Iris pigment epithelial cell (primary cell): ENCODE data around the genes CTCF and SLC7A6OS.

GRCh38 chr16:67530989-67531751, 2.5 kb downstream of the RIPOR1 start:
- RRBS = no CpG with 5 or more reads among the region's 9 CpGs

- RRBS = no CpG with 5 or more reads among the region's 1 CpG
Observed at GRCh38 chr16:67542375-67543049, 13.9 kb downstream of the RIPOR1 start.

DNA sequence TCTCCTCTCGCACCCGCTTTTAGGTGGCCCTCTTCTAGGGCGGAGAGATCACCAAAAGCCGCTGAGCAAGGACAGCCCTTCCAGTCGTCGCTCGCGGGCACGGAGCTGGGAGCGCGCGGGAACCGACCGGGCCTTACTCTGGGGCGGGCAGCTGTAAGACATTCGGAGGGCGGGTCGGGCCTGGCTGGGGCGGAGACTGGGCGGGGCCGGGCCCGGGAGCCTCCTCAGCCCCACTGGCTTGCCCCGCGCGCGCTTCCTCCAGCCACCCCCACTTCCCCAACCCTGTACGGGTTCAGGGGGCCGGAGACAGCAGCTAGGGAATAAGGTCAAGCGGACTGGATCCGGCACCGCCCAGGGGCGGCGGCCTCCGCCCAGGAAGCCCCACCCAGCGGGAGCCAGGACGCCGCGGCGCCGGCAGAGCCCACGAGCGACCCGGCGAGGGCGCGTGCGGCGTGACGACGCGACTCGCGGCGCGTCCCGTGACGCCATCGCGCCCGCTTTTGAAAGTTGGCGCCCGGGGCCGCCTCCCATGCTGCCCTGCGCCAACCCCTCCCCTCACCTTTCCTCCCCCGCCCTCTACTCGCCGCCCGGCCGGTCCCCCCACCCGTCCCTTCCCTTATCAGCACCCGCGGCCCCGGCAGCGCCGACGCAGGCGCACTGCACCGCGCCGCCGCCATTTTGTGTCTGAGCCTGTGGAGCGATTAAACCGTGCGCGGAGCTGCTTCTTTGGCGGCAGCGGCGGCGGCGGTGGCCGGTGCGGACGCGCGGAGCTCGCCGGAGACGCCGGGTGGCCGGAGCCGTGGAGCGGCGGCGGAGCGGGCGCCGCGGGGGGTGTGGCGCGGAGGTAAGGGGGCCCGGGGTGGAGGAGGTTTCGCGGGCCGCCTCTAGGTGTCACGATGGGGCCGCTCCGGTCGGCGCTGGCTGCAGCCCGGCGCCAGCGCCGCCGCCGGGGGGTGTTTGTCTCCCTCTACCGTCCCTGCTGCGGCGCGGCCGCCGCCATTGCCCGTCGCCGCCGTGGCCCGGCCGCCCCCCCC, at the start of gene CTCF:
Gene CTCF (plus strand): TSS at position 646 of the 1,034 bp plus-strand sequence.
- RRBS = 3% methylated on average over 76 of the region's 137 CpGs

GRCh38 chr16:67648640-67648914, 3.6 kb downstream of the CARMIL2 start:
- RRBS = no CpG with 5 or more reads among the region's 22 CpGs

- RRBS = no CpG with 5 or more reads among the region's 17 CpGs
Observed at GRCh38 chr16:67827851-67828785, 14.0 kb upstream of the THAP11 start.

GRCh38 chr16:67937181-67937525, 503 bp upstream of the PSMB10 start:
- RRBS = no CpG with 5 or more reads among the region's 2 CpGs

GRCh38 chr16:67963556-67964817, 4.5 kb downstream of the SLC12A4 start:
- RRBS = 22% methylated on average over 5 of the region's 40 CpGs

DNA sequence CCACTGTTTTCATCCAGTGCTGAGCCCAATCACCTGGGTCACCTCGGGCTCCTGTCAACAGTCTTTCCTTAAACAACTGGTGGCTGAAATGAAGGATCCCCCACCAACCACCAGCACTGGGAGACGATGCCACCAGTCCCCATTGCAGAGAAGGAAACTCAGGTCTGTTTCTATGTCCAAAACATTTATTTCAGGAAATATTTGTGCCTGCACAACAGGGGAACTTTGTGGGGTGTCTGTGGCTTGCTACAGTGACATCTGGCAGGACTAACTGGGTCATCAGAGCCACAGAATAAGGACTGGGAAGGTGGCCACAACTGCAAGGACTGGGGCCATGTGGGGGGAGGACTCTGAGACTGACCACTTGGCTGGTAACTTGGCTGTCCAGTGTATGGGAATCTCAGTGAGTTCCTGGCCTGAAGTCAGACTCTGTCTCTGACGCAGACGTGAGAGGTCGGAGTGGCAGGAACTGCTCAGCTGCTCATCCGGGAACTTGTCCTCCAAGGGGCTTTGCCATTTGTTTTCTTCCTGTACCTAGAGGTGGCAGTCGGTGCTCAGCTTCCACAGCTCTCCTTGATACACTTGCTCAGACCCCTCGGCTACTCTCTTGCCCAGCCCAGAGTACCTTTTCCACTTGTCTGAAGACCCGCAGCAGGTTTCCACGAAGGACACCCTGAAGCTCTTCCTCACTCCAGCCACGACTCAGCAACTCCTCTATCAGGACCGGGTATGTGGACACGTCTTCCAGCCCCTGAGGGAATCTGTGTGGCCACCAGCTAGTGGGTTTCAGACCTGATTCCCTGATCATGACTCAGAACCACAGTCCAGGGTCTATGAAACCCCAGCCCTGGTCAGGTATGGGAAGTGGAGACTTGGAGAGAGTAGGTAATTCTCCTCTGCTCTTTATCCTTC, 7.2 kb upstream of the DPEP3 start:
- RRBS = no CpG with 5 or more reads among the region's 13 CpGs

DNA sequence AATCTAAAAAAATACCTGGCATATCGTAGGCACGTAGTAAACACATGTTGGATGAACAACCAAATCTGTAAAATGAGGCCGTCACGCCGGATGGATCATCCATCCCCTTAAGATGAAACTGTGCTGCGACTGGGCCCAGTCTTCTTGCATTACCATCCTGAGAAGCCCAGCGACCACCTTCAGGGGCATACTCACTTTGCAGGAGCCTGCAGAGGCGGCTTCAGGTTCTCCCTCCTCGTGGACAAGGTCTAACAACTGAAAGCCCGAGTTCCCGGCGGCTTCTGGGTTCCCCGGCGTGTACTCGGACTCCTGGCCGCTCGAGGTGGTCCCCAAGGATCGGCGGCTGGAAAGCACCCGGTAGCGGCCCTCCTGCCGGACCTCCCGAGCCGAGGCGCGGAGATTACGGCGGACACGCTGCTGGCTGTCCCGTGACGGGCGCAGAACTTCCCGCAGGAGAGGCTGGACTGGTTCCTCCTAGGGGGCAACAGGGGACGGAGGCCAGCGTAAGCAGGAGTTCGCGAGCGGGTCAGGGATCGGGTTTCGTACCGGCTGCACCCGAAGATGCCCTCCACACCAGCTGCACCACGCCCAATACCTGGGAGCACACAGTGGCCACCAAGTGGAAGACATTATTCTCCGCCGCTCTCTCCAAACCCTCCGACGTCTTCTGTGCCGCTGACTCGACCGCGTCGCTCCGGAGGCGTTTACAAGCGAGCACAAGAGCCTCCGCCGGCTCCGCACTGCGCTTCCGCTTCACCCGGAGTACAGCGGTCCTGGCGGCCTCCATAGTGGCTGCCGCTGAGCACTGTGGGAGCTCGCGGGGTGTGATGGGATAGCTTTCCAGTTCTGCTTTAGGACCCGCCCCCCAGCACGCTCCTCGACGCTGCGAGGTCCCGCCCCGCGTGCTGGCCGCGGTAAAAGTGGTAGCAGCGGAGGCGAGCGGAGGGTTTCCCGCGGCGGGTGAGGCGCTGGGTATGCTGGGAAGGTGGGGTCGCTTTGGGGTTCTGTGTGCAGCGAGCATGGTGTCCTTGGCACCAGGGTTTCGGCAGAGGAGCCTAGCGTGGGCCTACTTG, at the start of gene SLC7A6OS:
Gene SLC7A6OS (minus strand): TSS at position 807 of the 1,073 bp plus-strand sequence.
- RRBS = 1% methylated on average over 8 of the region's 87 CpGs

- RRBS = no CpG with 5 or more reads among the region's 14 CpGs
Observed at GRCh38 chr16:68328049-68328935, 17.5 kb downstream of the PRMT7 start.

DNA sequence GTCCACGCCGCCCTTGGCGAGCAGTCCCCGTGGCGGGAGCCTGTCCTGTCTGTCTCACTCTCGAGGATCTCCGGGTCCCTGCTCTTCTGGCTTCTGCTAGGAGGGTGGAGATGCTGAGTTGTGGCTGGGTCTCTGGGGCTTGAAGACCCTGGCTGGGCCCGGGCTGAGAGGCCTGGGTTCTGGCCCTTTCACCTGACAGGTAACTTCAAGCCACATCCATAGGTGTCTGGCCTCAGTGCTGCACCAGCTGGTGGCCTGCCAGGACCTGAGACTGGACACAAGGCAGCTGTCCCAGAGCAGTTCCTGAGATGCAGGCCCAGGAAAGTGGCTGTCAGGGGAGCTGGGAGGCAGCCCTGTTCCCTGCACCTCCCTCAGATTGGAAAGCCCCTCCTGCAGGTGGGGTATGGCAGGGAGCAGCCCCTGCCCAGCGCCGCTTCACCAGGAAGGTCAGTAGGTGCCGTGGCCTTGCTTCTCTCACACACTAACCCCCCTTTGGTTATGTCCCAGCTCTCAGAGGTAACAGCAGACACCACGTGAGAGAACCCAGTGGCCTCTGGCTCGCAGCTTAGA, 46.8 kb downstream of the PRMT7 start:
- RRBS = 93% methylated on average over 6 of the region's 13 CpGs

GRCh38 chr16:68507613-68508041, 31.5 kb upstream of the ZFP90 start:
- RRBS = no CpG with 5 or more reads among the region's 5 CpGs

GRCh38 chr16:68526082-68526772, 12.9 kb upstream of the ZFP90 start:
- RRBS = no CpG with 5 or more reads among the region's 16 CpGs

DNA sequence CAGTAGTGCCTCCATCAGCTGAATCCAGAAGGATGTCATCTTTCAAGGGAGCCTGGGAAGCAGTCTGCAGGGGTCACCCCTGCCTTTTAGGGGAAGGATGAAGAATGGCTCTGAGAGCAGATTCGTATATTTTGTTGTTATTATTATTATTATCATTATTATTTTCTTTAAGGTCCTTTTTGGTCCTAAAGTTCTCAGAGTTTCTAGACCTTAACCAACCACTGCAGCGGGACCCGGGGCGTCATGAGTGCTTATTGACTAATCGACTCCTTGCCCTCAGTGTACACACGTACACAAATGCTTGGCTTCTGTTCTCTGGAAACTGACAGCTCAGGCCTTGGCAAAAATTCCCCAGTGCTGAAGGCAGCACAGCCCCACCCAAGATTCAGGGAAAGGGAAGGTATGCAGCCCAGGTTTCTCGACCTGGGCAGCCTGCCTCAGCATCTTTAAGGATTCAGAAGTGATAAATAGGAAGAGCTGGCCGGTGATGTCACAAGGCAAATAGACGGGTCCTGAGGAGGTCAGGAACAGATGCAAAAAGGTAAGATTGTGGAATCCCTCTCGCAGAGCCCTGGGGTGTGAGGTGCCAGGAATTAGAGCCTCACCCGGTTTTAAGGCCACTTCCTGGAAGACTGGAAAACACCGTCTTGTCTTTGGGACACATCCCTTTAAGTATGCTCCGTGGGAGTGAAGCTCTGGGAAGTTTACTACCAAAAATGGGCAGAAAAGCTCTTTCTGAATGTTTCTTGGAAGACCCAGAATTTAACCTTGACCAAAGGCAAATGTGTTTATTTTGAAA, 9.0 kb upstream of the CDH3 start:
- RRBS = no CpG with 5 or more reads among the region's 13 CpGs

- RRBS = no CpG with 5 or more reads among the region's 8 CpGs
Observed at GRCh38 chr16:68742351-68742625, 5.2 kb downstream of the CDH1 start.

DNA sequence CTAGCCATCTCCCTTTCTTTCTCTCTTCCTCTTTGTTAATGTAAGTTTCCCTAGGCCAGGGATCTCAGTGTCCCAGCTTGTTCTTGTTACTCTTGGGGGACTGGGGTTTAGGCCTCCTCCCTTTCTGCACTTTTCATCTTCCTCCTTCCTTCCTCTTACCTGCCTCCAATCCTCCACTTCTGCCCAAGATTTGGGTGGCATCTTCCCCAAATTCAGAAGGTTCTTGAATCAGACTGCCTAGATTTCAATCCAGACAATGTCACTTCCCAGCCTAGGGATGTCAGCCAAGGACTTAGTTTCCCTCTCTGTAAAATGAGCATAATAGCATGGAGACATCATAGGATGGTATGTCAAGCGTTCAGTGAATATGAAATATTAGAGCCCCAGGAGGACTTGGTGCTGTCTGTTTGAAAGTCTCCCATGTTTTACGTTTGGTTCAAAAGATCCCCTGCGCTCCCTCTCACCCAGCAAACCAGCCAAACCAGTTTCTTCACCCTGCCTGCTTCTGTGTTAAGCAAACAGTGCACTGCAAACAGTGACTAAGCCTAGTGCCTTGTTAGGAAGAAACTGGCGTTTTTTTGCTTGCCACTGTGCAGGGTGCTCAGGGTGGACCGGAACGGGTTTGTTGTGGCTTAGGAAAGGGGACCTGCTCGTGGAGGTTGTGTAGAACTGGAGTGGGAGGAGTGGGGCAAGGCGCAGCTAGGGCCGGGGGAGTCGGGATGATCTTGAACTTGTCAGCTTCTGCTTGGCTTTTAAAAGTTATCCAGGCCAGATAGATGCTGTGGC, 7.5 kb downstream of the CDH1 start:
- RRBS = 77% methylated on average over 4 of the region's 10 CpGs

GRCh38 chr16:68754346-68754867, 17.3 kb downstream of the CDH1 start:
- RRBS = no CpG with 5 or more reads among the region's 5 CpGs

DNA sequence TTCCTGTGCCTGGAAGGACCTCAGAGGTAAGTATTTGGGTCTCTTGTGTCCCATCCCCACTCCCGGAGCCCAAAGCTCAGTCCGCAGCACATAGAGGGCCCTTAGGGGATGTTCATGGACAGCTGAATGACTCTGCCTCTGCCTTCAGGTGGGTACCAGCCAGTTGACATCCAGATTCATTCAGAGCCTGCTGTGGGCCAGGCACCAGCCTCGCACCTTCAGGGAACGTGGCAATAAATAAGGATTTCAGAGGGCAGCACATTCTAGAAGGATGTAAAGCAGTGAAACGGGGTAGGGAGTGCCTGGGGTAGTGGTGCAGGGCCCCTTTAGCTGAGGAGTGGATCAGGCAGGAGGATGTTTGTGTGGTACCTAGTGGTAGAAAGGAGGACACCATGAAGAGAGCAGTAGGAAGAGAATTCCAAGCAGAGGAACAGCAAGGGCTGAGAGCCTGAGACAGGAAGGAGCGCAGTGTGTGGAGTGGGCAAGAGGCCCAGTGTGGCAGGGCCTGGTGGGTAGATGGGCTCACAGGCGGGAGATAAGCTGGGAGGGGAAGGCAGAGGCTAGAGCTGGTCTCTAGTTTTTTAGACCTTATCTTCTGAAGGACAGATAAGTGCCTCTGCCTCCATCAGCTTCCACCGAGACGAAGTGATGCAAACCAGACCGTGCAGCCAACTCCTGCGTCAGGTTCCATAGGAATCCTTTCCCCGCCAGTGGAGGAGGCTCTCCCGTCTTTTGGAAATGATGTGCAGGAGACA, 33.4 kb downstream of the CDH1 start:
- RRBS = no CpG with 5 or more reads among the region's 13 CpGs

- RRBS = no CpG with 5 or more reads among the region's 4 CpGs
Observed at GRCh38 chr16:68779885-68780294, 42.8 kb downstream of the CDH1 start.